Parietal lobe (tissue), 2 donors: ENCODE data around the genes MYBPC1, CHPT1 and UQCC6.

GRCh38 chr12:101229678-101230174 is 19.7 kb upstream of the SLC5A8 start:
- RAMPAGE, long total RNA = no peak

GRCh38 chr12:101594462-101595128 is at the start of gene MYBPC1:
Gene MYBPC1 (plus strand): TSS chr12:101594971.
- RAMPAGE, long total RNA = no peak

GRCh38 chr12:101678189-101678487 is 19.3 kb upstream of the CHPT1 start:
- RAMPAGE, long total RNA = no peak

- RAMPAGE, long total RNA = no peak
Observed at GRCh38 chr12:101697548-101698027, at the start of gene CHPT1. Gene CHPT1 (plus strand): TSS chr12:101697640.

DNA sequence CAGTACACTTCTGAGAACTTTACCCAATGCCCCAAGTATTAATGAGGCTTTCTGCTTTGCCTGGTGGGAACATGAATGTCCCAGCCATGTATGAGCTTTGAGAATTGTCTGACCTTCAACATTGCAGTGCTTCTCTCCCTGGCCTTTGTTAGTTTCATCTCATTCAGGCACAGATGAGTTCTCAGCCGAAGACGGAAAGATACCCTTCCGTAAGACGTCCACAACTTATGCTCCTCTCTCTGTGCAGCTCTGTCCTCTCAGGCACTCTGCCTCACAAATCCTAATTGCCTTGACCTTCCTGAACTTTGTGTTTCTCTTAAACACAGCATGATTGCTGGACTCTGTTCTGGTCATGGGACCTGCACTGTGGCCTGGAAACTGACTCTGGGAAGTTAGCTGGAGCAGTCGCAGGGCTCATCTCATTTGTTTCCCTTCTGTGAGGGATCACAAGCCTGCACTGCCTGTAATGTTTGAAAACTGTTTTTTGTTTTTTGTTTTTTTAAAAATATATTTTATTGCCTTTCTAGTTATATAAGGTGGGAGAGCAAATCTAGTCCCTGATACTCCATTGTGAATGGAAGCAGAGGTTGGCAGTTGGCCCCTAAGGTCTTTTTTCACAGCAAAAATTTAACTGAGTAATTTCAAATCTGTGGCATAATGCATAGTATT is 15.8 kb downstream of the CHPT1 start:
- RAMPAGE, long total RNA = no peak

DNA sequence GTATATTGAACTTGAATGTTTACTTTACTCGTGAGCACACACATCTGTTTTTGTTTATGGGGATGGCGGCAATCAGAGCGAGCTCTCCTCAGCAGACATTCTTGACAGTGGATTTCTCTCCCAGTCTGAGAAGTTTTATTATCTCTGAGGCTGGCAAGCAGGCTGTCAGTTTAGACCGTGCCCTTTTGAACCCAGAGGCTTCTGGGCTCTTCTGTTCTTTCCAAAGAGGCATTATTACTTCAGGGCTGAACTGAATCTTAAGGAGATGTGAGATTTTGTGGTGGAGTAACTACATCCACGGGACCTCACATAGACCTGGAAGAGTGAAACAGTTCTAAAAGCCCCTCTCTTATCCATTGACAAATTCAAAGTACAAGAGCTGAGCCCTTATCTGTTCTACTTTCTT is 68.2 kb downstream of the DRAM1 start:
- RAMPAGE, long total RNA = no peak

DNA sequence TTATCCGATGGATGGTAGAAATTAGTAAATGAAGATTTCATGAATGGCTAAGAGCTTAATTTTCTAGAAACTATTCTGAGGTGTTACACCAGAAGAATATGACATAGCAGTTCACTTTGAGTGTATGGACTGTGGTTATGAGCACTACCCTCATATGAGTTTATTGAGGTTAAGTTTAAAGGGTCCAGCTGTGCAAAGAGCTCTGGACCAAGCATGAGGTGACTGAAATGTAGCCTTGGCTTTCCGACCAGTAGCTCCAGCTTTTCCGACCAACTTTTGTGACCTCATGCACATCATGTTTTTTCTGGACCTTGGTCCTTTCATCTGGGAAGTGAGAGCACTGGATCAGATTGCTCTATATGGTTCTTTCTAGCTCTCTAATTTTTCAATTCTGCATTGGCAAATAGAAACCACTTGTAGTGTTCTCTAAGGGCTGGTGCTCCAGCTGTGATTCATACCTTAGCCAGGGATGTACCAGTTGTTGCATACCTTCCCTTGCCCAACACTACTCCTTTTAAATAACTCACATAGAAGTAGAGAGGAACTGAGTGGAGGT is 16.7 kb downstream of the IGF1 start:
- RAMPAGE, long total RNA = no peak

GRCh38 chr12:102816795-102817158 is 100.3 kb downstream of the PAH start:
- RAMPAGE, long total RNA = no peak

DNA sequence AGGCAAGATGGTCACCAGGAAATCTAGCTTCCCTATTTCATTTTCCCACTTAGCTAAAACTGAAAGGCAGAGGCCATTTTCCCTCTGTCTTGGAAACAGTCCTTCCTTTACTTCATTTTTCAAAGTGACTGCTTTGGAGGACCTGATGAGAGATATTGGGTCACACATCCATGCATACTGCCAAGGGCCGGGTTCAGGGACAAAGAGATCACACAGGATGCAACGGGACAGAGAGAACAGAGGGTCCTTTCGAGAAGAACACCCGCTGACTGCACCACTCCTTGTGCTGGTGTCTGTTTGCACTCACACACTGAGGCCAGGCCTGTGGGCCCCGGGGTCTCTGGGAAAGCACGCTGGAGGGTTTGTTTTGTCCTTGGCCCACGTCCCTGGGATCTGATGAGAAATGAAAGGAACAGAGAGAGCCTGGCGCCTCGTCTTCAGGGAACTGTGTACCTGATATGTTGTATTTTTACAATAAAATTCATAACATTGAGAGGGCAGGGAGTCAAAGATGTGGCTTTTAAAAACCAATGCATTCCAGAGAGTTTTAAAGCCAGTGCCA is 42.2 kb downstream of the PAH start:
- RAMPAGE, long total RNA = no peak

DNA sequence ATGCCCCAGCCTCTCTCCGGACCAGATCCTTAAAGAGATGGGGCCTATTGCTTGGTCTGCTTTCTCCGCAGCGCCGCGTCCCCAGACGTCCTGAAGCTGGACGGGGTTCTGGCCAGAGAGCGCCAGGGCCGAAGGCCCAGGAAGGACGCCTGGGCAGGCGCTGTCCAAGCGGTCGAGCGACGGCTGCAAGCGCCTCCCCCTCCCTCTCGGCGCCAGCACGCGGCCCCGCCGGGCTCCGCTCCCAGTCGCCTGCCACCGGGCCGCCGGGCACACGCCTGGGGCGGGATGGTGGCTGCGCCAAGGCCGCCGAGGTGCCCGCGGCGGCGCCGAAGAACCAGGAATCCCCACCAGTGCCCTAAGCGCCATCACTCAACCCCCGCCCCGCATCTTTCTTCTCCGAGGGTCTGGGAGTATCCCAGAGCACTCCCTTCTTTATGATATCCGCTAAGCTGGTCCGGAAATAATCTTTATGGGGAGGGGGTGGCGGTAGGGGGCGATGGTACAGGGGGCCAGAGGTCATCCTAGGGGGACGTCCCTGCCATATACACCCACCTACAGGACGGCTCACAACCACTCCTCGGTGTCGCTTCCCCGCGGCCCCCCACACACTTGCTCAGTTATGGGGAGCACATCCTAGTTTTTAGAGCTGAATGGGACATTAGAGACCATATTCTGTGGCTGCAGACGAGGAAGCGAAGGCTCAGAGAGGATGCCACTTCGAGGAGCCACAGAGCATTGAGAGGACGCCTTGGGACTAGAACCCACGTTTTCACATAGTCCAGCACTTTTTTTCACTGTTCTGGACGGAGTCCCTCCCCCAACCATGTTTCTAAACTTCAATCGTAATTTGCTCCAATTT is 999 bp upstream of the ASCL1 start:
- RAMPAGE, long total RNA = no peak

- RAMPAGE, long total RNA = no peak
Observed at GRCh38 chr12:103858988-103859808, 18.2 kb upstream of the NT5DC3 start.

- RAMPAGE, long total RNA = no peak
Observed at GRCh38 chr12:103946370-103946965, 10.5 kb downstream of the UQCC6 start.

DNA sequence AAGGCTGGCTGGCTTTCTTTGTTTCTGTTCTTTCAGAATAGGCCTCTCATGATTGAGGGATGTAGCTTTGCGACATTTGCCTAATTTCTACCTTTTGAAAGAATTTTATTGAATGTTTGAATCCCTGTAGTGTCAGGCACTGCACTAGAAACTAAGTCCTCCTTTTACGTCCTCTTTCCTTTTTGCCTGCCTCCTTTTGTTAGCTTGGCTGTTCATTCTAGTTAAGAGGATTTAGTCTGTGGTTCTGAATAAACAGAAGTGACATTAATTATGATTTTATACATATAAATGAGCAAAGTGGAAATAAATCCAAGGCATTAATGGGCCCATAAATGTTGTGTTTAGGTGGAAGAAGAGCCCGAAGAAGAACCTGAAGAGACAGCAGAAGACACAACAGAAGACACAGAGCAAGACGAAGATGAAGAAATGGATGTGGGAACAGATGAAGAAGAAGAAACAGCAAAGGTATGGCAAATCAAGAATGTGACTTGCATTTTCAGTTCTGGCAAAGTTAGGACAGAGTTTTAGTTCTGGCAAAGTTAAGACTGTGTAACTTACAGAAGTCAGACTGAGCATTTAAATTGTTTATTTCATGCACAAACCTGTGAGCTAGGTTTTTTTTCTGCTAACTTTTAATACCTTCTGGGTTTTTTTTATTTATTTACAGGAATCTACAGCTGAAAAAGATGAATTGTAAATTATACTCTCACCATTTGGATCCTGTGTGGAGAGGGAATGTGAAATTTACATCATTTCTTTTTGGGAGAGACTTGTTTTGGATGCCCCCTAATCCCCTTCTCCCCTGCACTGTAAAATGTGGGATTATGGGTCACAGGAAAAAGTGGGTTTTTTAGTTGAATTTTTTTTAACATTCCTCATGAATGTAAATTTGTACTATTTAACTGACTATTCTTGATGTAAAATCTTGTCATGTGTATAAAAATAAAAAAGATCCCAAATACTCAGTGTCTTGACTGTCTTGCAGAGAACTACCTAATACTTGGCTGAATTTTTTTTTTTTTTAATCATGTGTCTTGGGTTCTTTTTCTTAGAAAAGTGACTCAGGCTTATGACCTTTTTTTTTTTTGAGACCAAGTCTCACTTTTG is 9.7 kb downstream of the UQCC6 start:
- RAMPAGE, long total RNA = no peak

- RAMPAGE, long total RNA = no peak
Observed at GRCh38 chr12:103956413-103956840, 588 bp downstream of the UQCC6 start.

- RAMPAGE, long total RNA = no peak
Observed at GRCh38 chr12:103956841-103957712, at the start of gene UQCC6. Gene UQCC6 (minus strand): TSS chr12:103957215.

DNA sequence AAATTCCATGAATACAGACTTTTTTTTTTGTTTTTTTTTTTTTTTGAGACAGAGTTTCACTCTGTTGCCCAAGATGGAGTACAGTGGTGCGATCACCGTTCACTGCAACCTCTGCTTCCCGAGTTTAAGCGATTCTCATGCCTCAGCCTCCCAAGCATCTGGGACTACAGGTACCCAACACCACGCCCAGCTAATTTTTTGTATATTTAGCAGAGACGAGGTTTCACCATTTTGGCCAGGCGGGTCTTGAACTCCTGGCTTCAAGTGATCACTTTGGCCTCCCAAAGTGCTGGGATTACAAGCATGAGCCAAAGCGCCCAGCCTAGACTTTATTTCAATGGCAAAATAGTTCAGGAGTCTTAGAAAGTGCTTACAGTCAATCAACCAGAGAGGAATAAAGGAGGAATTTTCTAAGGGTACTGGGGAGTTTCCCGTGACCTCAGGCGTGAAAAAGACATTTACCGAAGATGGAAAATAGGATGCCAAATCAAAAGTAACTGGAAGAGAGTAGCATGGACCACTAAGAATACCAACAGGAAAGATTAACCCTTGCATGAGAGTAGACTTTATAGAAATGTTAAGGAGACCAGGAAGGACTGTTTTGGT is 2.2 kb downstream of the TDG start:
- RAMPAGE, long total RNA = no peak

DNA sequence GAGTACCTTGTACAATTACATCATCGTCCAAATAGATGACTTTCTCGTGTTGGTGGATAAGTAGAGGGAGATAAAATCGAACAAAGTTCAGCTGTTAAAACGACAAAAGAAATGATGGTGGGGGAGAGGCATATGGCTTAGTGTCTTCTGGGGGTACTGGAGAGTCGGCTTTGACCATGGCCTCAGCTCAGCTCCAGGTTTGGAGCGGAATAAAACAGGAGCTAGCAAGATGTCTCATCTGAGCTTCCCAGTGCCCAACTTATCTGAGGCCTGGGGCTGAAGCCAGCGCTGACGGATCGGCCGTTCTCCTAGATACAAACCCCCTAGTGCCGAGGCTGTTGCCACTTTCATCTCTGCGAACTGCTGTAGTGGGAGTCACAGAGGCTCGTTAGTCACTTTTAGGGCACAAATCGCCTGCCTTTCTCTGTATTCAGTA is 31.8 kb downstream of the TDG start:
- RAMPAGE, long total RNA = no peak

GRCh38 chr12:104182108-104182517 is 33.5 kb upstream of the TXNRD1 start:
- RAMPAGE, long total RNA = no peak

DNA sequence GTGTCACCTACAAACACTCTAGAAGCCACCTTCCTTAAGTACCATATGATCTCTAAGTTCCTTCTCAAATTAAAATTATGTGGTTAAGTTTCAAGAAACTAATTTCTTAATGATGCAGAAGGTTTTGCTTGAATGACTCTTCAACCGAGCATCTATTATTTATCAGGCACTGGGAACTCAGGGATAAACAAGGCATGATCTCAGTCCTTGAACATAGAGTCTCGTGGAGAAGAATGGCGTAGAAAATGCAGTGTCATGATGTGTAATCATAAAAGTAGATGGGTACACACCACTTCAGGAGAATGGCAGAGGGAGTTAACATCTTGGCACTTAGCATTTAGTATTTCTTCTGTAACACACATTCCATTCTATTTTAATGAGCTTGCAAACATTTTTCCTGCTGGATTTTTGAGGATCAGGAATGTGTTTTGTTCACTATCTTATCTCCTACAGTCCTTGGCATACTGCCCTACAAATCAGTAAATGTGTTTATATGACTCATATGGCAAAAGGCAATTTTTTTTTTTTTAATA is 3.8 kb downstream of the TXNRD1 start:
- RAMPAGE, long total RNA = no peak

- RAMPAGE, long total RNA = no peak
Observed at GRCh38 chr12:104413145-104413516, 43.6 kb upstream of the CHST11 start.